Osteoblast (primary cell): ENCODE measurements around a stretch of chr1.

DNA sequence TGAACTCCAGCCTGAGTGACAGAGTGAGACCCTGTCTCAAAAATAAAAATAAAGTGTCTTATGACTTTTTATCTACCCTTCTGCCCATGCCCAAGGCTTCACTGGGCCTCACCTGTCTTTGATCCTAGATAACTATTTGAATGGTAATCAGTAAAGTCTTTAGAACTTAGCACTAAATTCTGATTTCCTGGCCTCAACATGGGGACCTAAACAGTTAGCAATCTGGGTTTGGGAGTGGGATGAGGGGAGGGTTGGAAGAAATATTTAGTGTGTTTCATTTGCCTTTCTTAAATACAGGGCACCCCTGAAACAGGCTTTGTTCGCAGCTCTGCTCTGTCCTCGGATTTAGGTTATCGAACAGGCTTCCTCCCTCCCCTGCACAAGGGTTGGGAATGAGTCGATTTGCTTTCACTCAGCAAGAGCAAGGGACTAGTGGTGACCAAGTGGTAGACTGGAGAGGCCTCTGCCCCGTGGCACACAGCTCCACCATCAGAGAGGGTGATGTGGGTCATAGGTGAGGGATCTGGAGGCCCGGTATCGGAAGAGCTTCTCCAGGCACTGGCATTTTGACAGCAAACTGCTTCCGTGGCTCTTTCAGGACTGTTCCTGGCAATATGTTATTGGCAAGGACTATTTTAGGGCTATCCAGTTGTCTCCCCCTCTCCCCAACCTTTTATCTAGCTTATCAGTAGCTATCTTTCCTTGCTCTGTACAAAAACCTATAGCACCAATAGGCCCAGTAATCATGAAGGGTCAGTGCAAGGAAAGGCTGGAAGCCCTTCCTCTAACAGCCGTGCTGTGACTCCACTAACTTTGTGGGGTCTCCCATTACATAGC, 3.2 kb upstream of the ELF3 start:
- CAGE, long polyA plus RNA, result no peak
- RRBS, result no CpG with 5 or more reads among the region's 9 CpGs

DNA sequence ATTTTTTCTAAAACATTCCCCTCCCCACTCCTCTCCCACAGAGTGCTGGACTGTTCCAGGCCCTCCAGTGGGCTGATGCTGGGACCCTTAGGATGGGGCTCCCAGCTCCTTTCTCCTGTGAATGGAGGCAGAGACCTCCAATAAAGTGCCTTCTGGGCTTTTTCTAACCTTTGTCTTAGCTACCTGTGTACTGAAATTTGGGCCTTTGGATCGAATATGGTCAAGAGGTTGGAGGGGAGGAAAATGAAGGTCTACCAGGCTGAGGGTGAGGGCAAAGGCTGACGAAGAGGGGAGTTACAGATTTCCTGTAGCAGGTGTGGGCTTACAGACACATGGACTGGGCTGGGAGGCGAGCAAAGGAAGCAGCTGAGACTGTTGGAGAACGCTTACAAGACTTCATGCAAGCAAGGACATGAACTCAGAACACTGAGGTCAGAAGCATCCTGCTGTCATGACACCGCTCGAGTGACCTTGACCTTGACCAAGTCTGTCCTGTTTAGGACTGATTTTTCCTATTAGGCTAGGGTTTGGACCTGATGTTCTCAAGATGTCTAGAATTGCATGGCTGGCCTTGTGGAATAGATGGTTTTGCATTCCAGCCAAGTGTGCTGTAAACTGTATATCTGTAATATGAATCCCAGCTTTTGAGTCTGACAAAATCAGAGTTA, 5.6 kb downstream of the ELF3 start:
- CAGE, long polyA plus RNA, result no peak
- RRBS, result no CpG with 5 or more reads among the region's 6 CpGs

DNA sequence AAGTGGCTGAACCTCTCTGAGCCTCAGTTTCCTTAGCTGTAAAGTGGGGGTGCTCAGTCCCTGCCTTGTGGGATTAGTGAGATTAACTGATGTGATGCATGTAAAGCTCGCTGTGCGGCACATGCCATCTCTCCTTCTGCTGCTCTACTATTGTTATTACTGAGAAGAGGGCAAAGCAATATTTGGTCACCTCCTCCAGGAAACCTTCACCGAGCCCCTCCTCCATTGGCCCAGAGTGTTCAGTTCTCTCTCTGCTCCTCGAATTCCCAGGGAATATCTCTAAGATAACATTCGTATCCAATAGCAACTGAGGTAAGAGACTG, 31.7 kb downstream of the ELF3 start:
- CAGE, long polyA plus RNA, result no peak
- RRBS, result no CpG with 5 or more reads among the region's 5 CpGs

GRCh38 chr1:202073274-202073615, 49.5 kb upstream of the GPR37L1 start:
- CAGE, long polyA plus RNA, result no peak
- RRBS, result no CpG with 5 or more reads among the region's 8 CpGs

- CAGE, long polyA plus RNA, result no peak
- RRBS, result no CpG with 5 or more reads among the region's 2 CpGs
Measured at GRCh38 chr1:202130122-202130296, 7.3 kb downstream of the GPR37L1 start.

DNA sequence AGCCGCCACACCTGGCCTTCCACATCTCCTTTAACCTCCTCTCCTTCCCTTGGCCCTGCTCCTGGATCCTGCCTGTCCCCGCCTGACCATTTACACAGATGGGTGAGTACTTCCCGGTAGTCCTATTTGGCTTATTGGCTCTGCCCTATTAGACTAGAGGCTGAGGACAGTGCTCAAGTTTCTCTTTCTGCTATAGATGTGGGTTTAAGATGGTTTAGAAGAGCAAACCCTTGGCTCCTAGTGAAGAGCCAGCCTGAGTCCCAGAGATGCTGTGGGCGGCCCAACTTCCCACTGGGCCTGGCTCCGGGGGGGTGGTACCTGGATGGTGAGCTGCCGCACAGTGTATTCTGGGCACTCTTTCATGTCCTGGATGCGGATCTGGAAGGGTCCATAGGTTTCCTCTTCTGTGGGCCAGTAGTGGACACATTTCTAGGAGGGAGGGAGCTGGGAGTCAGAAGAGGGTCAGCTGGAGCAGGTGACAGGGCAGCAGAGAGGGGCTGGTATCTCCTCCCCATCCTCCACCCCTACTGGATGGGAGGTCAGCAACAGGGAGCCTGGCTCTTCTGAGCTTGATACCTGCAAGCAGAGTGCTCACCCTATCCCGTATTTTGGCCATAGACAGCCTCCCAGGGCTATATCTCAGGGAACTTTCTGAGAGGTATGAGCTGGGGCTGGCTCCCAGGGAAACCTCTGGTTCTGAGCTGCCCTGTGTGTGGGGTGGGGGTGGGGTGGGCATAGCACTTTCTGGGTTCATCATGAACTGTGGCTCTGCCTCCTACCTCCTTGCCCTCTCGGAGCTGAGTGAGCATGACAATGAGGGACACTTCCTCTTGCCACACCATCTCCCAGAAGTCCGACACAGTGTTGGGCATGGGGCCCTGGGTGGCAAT, 6.8 kb downstream of the PTPN7 start:
- CAGE, long polyA plus RNA, result no peak
- RRBS, result no CpG with 5 or more reads among the region's 10 CpGs

DNA sequence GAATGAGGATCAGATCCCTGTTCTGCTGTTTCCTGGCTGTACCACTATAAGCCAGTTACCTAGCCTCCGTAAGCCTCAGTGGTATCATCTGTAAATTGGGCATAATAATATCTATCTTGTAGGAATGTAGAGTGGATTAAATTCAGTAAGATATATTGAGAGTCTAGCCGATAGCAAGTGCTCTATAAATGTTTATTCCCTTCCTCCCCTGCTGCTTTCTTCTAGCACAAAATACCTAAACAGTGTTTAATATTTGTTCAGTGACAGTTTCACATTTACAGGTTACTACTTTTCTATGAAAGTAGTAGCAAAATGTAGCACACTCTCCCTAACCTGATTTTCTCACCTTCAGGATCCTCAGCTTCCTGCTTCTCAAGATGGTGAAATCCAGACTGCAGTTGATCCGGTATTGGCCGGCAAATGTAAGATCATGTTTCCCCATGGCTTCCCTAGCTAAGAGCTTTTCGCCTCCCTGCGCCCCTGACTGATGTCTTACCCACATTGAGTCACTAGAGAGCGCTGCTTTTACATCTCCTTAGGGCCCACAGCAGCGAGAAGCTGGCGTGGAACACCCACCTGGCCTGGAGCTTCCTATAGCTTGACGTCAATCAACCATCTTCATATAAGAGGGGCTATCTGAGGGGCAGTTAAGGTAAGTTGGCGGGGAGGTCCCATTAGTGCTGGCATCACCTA, 5.8 kb downstream of the PTPN7 start:
- CAGE, long polyA plus RNA, result no peak
- RRBS, result no CpG with 5 or more reads among the region's 11 CpGs

GRCh38 chr1:202161853-202162679, 1.7 kb upstream of the PTPN7 start:
- CAGE, long polyA plus RNA, result no peak
- RRBS, result no CpG with 5 or more reads among the region's 10 CpGs

GRCh38 chr1:202197434-202197980, 3.9 kb downstream of the LGR6 start:
- CAGE, long polyA plus RNA, result no peak
- RRBS, result no CpG with 5 or more reads among the region's 7 CpGs

- CAGE, long polyA plus RNA, result no peak
- RRBS, result no CpG with 5 or more reads among the region's 5 CpGs
Measured at GRCh38 chr1:202505910-202506567, 157.5 kb downstream of the PPP1R12B start.

GRCh38 chr1:202538863-202539112, 171.5 kb downstream of the SYT2 start:
- CAGE, long polyA plus RNA, result no peak
- RRBS, result no CpG with 5 or more reads among the region's 2 CpGs

DNA sequence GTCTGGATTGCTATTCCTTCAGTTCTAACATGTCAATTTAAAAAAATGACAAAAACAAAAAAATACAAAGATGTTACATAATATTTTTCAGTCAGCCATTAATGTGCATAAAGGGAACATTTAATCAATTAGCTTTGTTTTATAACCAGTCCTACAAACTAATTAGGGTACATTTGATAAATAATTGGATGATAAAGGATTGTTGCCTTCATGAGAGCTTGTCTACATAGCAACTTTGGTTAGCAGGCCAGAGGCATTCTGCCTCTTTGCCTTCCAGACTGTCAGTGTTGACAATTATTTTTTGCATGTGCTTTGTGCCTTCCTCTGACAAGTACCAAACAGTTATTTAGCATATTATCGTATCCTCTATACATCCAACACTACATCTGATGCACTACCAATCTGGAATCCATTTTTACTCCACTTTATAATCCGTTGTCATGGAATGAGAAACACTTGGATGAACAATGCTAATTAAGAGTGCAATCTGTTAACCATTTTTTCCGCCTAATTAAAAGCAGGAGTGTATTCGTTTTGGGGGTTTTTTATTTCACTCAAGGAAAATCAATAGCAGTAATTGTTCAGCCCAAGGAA, 165.5 kb downstream of the SYT2 start:
- CAGE, long polyA plus RNA, result no peak
- RRBS, result no CpG with 5 or more reads among the region's 4 CpGs

GRCh38 chr1:202762036-202762642, 46.1 kb downstream of the KDM5B start:
- CAGE, long polyA plus RNA, result no peak
- RRBS, result no CpG with 5 or more reads among the region's 5 CpGs

GRCh38 chr1:202812272-202813004, 4.2 kb upstream of the KDM5B start:
- CAGE, long polyA plus RNA, result no peak
- RRBS, result no CpG with 5 or more reads among the region's 8 CpGs

DNA sequence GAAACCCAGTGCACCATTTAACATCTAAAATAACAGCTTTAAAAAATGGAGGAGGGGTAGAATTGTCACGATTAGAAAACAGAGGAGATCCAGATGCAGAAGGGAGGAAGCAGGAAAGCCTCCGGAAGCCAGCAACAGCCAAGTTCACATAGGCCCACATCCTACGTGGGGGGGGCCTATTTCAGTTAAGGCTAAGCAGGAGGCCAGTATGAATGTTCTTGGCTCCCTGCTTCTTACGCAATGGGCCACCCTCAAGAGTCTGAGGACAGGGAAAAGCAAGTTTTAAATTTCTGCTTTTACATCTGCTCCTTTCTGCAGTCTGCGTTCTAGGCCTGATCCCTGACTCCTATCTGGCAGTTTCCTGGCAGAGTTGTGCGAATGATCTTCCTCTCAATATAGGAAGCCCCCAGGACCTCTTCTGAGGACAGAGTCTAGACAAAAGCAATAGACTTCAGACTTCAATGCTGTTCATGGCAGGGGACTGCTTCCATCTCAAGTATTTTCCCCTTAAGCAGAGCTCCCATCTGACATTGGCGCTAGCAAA, 30.6 kb downstream of the RABIF start:
- CAGE, long polyA plus RNA, result no peak
- RRBS, result no CpG with 5 or more reads among the region's 7 CpGs

- CAGE, long polyA plus RNA, result no peak
- RRBS, result no CpG with 5 or more reads among the region's 3 CpGs
Measured at GRCh38 chr1:202918159-202918484, 8.9 kb downstream of the KLHL12 start.

GRCh38 chr1:202927471-202927756, 380 bp upstream of the KLHL12 start:
- CAGE, long polyA plus RNA, result no peak
- RRBS, result no CpG with 5 or more reads among the region's 14 CpGs

GRCh38 chr1:203038132-203038876, 12.0 kb downstream of the PPFIA4 start:
- CAGE, long polyA plus RNA, result no peak
- RRBS, result no CpG with 5 or more reads among the region's 9 CpGs

- CAGE, long polyA plus RNA, result no peak
- RRBS, result no CpG with 5 or more reads among the region's 8 CpGs
Measured at GRCh38 chr1:203264199-203264681, 34.8 kb upstream of the CHIT1 start.

- CAGE, long polyA plus RNA, result no peak
- RRBS, result no CpG with 5 or more reads among the region's 2 CpGs
Measured at GRCh38 chr1:203269008-203269454, 36.3 kb upstream of the BTG2 start.